Body of pancreas (tissue), 2 donors: ENCODE measurements around the genes TSPO2, TREM1 and FOXP4.

GRCh38 chr6:39847266-39847580, 55.0 kb downstream of the DAAM2 start:
- PRO-cap: no peak
- RAMPAGE, long total RNA, 2 experiments: no peak in any of the 2 experiments

DNA sequence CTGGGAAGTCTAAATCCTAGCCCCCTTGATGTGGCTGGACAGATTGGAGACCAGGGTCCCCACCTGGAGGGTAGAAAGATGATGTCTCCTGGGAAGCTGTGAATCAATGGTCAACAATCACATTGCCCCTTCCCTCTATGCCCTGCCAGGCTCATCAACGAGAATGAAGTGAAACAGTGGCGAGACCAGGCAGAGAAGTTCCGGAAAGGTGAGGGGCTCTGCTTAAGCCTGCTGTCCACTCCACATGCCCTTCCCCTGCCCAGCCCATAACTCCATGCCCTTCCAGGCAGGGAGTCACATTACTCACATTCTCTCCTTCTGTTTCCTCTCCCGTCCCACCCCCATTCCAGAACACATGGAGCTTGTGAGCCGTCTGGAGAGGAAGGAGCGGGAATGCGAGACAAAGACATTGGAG, 56.2 kb downstream of the MOCS1 start:
- PRO-cap: no peak
- RAMPAGE, long total RNA, 2 experiments: no peak in any of the 2 experiments

GRCh38 chr6:39887373-39888433, 46.6 kb downstream of the MOCS1 start:
- PRO-cap: no peak
- RAMPAGE, long total RNA, 2 experiments: no peak in any of the 2 experiments

DNA sequence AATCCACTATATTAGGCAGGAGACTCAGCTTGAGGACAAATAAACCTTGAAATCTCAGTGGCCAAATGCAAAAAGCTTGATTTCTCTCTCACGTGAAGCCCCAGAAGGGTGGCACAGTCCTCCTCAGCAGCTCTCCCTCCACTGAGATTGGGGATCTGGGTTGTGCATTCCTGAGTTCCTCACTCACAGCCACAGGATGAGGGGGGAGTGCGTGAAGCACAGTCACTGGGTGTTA, 192.1 kb upstream of the LRFN2 start:
- PRO-cap: no peak
- RAMPAGE, long total RNA, 2 experiments: no peak in any of the 2 experiments

GRCh38 chr6:41041157-41041594, 1.1 kb upstream of the TSPO2 start:
- PRO-cap: no peak
- RAMPAGE, long total RNA, 2 experiments: no peak in any of the 2 experiments

DNA sequence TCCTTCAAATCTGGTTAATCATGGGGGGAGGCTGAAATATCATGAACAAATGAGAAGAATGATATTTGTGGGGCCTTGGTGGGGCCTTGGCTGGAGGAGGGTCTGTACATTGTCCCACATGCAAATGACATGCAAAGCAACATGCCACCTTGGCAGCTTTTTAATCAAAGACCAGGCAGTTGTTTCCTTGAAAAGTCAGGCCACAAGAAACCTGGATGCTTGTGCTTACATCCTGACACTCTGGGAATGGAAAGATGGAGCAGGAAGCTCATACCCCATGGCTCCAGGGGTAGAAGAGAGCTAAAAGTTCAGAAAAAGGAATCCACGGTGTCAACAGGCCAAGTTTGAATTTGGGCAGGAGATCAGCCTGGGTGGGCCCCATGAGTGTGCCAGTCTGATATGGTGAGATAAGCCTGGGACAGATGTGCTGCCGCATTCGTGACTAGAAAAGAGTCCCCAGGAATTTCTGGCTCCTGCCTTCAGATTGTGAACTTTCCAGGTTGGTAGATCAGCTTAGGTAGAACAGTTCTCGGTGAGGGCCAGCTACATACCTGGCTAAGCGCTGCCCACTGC, at the start of gene TSPO2:
TSS of gene TSPO2 (plus strand) at position 421 of the 573 bp plus-strand sequence.
- PRO-cap: no peak
- RAMPAGE, long total RNA, 2 experiments: no peak in any of the 2 experiments

- PRO-cap: no peak
- RAMPAGE, long total RNA, 2 experiments: no peak in any of the 2 experiments
Observed at GRCh38 chr6:41049446-41049915, 3.5 kb upstream of the APOBEC2 start.

DNA sequence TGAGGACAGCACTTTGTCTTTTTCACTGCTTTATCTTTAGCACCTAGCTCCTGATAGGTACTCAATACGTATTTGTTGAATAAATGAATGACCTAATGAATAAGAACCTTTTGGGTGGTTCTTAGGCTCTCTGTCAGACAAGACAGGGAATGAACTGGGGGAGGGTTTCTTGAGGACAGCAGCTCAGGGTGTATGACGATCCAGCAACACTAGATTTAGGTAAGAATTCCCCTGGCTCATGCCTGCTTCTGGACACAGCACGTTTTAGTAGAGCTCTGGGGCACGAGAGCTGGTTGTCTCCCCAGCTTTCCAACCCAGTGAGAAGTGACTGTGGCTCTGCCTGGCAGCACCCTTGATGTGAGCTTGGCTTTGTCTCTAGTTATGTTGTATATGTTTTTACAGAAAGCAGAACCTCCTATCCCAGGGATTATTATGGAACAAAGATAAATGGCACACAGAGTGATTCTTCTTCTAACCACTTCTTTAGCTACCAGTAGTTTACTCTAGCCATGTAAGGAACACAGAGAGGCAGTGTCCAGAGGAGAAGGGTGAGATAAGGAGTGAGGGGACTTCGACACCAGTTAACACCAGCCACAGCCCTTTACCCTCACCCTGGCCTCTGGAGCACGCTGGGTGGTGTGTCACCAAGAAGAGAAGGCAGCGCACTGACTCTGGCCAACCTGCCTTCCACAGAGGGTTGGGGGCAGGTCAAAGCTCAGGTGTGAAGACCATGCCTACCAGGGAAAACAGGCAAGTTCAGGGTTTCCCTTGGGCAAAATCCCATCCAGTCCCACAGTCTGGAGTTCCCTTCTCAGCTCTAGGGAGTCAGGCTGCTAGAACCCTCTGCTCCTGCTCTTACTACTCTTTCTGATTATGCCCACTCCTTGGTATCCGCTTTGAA, 3.9 kb downstream of the APOBEC2 start:
- PRO-cap: no peak
- RAMPAGE, long total RNA, 2 experiments: no peak in any of the 2 experiments

- PRO-cap: bidirectional peak, plus-strand start at chr6:41073958, minus-strand start at chr6:41073803
- RAMPAGE, long total RNA, 2 experiments: no peak in any of the 2 experiments
Observed at GRCh38 chr6:41073578-41074110, 870 bp downstream of the NFYA start.

DNA sequence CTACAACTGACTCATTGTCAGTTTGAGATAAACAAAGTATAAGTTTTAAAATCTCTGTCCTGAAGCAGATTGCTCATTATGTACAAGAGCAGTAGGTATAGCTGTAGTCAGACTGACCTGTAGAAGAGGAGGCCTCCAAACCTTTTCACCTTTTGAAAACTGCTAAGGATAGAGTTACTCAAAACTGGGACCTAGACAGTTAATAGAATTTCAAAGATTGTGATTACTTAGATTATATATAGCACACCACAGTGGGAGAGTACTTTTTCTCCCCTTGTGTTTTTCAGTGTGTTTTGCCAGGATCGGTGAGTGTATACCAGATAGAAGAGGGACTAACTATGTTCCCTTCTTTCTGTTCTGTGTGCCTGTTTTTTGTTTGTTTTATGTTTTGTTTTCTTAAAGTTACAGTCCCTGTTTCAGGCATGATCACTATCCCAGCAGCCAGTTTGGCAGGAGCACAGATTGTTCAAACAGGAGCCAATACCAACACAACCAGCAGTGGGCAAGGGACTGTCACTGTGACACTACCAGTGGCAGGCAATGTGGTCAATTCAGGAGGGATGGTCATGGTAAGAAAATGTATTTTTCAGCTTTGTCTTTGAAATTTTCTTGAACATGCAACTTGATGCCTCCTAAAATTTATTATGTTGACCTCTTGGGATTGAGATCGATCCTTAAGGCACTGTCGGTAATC, 18.5 kb downstream of the NFYA start:
- PRO-cap: no peak
- RAMPAGE, long total RNA, 2 experiments: no peak in any of the 2 experiments

DNA sequence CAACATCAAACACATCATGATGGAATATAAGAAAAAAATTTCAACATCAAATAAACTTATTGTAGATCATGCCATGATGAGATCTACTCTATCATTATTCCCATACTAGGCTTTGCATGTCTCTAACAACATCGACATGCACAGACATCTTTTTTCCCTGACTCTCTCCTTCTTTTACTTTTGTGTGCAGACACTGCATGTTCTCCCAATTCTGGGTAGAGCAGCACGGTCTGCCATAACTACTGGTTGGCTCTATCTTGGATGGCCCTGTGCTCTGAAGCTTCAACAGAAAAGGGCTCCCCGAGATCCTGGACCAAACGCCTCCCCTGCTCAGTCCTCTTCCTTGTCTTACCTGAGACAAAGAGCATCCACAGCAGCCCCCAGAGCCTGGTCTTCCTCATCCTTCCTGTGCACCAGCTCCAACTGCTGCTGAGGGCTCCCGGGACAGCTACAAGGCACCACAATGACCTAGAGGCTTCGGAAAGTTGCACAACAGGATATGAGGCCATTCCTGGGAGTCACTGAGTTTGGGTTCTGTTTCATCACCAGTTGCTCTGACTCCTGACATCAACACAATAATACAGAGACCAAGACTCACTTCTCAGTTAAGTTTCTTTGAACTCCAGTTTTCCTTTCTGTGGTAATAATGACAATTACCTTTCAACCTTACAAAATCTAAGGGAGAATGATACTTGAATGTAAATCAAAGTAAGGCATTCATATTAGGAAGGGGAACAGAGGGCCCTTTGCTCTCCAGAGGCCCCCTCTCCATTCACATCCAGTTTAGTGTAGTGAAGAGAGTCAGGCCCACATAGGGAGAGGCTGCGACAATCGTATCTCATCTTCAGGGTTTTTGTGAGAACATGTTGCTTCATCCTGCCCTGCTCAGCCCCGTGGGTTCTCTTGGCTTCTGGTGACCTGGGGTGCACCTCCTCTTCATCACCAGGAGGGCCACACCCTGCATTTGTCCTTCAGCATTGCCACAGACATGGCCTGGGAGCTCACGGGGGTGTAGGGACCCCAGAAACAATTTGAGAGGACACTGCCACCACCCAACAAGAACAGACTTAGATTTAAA, at the start of gene TREM1:
TSS of gene TREM1 (minus strand) at position 428 of the 1,078 bp plus-strand sequence.
- PRO-cap: no peak
- RAMPAGE, long total RNA, 2 experiments: start-site peak on the minus strand in 1 of 2 experiments, centred at position 443 of the sequence, 8 reads per replicate

DNA sequence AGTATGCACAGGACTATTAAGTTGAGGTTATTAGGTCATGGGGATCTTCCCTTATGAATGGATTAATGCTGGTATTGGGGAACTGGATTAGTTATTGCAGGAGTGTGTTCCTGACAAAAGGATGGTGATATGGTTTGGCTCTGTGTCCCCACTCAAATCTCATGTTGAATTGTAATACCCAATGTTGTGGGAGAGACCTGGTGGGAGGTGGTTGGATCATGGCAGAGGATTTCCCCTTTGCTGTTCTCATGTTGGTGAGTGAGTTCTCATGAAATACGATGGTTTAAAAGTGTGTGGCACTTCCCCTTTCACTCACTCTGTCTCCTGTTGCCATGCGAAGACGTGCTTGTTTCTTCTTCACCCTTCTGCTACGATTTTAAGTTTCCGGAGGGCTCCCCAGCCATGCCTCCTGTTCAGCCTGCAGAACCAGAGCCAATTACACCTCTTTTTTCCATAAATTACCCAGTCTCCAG, 16.1 kb upstream of the TREM1 start:
- PRO-cap: no peak
- RAMPAGE, long total RNA, 2 experiments: no peak in any of the 2 experiments

- PRO-cap: no peak
- RAMPAGE, long total RNA, 2 experiments: no peak in any of the 2 experiments
Observed at GRCh38 chr6:41318435-41319235, 16.8 kb upstream of the NCR2 start.

DNA sequence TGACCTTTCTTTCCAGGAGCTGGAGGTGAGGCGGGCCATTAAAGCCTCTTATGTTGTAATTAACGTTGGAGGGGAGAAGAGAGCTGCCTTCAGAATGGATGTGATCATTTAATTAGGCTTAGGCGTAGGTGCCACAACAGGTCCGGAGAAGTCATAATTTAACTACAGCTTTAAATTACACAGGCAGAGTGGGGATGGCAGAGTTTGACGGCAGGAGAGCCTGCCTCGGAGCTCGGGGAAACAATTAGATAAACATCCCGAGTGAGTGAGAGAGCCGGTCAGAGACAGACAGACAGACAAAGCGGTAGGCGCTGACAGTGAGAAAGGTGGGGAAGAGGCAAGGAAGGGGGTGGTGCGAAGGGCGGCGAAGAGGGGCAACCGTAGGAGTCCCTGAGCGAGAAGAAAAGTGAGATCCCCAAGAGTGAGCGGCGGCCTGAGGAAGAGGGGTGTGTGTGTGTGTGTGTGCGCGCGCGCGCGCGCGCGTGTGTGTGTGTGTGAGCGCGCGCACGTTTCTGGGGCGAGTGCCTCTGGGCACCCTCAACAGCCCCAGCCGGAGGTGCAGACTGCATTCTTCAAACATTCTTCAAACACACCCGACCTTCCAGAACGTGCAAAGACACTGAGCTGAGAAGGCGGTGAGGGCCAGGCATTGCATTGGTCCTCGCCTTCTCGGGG, 76.4 kb upstream of the FOXP4 start:
- PRO-cap: no peak
- RAMPAGE, long total RNA, 2 experiments: no peak in any of the 2 experiments

DNA sequence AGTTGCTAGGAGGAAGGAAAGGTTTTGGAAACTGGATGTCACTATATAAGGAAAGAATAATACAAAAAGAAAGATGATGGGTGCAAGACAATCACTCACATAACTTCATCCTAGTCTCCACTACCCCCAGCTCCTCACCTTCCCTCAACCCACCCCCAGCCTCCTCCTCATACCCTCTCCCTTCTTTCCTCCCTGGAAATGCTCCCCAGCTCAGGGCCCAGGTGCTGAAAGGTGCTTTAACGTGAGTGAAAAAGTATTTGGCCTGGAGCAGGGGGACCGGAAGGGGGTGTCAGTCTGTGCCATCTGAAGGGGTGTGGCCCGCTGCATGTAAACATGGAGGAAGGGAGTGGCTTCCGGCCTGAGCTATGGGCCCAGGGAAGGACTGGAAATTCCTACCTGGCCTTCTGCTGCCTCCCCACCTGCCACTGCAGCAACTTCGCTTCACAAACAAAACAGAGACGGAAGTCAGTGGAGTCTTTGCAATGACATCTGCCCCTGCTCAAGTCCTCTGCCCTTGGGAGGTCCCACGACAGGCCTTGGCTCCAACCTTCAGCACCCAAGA, 28.2 kb upstream of the FOXP4 start:
- PRO-cap: no peak
- RAMPAGE, long total RNA, 2 experiments: no peak in any of the 2 experiments

- PRO-cap: no peak
- RAMPAGE, long total RNA, 2 experiments: no peak in any of the 2 experiments
Observed at GRCh38 chr6:41545303-41545636, 911 bp upstream of the FOXP4 start.

GRCh38 chr6:41546030-41546771, at the start of gene FOXP4:
Gene FOXP4, plus strand, starts transcription at chr6:41546381.
- PRO-cap: bidirectional peak, plus-strand start at chr6:41546449, minus-strand start at chr6:41545969
- RAMPAGE, long total RNA, 2 experiments: start-site peak on the minus strand in 2 of 2 experiments, at chr6:41546145-41546207 at its widest, 11 to 79 reads per replicate

- PRO-cap: no peak
- RAMPAGE, long total RNA, 2 experiments: no peak in any of the 2 experiments
Observed at GRCh38 chr6:41548252-41548995, 2.2 kb downstream of the FOXP4 start.

DNA sequence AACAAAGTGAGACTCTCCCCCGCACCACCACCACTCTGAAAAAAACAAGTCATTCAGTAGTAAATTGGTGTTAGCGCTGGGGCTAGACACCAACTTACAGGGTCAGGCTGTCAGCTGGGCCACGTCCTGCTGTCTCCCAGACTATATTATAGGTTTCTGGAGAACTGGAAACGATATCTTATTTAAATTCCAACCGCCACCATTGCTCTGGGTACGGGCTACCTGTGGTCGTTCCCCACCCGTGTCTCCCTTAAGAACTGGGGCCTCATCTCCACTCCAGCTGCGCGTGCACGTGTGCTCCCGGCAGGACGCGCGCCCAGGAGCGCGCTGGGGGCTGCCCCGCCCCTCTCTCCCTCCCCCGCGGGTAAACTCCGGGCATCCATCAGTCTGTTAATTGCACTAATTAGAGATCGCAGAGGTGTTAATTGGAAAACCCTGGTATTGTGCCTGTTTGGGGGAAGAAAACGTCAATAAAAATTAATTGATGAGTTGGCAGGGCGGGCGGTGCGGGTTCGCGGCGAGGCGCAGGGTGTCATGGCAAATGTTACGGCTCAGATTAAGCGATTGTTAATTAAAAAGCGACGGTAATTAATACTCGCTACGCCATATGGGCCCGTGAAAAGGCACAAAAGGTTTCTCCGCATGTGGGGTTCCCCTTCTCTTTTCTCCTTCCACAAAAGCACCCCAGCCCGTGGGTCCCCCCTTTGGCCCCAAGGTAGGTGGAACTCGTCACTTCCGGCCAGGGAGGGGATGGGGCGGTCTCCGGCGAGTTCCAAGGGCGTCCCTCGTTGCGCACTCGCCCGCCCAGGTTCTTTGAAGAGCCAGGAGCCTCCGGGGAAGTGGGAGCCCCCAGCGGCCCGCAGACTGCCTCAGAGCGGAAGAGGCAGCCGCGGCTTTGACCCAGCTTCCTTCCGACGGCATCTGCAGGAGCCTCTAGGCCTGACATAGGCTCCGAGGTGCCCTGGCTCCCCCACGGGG, 14.4 kb downstream of the FOXP4 start:
- PRO-cap: bidirectional peak, plus-strand start at position 768 of the sequence, minus-strand start at position 717 of the sequence; bidirectional peak, plus-strand start at position 824 of the sequence, minus-strand start at position 812 of the sequence; unidirectional peak, minus-strand start at position 919 of the sequence
- RAMPAGE, long total RNA, 2 experiments: no peak in any of the 2 experiments

GRCh38 chr6:41636798-41637291, 1.4 kb upstream of the MDFI start:
- PRO-cap: no peak
- RAMPAGE, long total RNA, 2 experiments: no peak in any of the 2 experiments